ENCODE results near the gene RXYLT1.

DNA sequence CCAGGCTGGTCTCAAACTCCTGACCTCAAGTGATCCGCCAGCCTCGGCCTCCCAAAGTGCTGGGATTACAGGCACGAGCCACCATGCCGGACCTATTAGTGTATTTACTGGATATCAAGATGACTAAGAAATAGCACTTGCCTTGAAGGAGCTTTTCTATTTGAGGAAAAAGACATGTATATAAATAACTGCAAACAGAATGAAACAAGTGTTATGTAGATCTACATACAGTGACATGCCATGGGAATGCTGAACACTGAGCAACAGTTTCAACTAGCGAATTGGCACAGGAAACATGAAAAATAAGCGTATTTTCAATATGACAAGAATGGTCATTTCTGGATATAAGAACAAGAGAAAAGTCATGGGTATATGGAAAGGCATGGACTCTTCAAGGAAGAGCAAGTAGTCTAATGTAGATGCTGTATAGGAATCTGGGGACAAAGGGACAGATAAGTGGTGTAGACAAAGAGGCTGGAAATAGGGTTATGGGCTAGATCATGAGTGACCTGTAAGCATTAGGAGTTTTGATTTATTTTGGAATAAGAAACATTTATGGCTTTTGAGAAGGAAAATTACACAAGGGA, 147.2 kb downstream of the MON2 start:
- PRO-cap: no peak

GRCh38 chr12:62860374-62861067, 74.4 kb downstream of the PPM1H start:
- PRO-cap: no peak

DNA sequence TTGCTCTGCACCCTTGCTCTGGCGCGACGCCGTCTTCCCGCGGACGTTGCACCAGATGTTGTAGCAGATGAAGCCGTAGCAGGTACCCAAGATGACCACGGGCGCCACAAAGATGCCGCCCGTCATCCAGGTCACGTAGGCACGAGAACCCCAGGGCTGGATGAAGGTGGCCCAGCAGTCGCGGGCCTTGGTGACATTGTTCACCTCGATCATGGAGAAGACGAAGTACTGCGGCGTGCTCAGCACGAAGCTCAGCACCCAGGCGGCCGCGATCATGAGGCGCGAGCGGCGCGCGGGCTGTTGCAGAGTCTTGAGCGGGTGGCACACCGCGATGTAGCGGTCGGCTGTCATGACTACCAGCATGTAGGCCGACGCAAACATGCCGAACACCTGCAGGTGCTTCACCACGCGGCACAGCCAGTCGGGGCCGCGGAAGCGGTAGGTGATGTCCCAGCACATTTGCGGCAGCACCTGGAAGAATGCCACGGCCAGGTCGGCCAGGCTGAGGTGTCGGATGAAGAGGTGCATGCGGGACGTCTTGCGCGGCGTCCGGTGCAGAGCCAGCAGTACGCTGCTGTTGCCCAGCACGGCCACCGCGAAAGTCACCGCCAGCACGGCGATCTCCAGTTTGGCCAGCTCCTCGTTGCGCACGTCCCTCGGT, 817 bp downstream of the AVPR1A start:
- PRO-cap: no peak

GRCh38 chr12:63779506-63780632, at the start of gene RXYLT1:
Gene RXYLT1 (plus strand): TSS chr12:63779909.
- PRO-cap: bidirectional peak, plus-strand start at chr12:63779857, minus-strand start at chr12:63779766; bidirectional peak, plus-strand start at chr12:63780115, minus-strand start at chr12:63780081

GRCh38 chr12:63808803-63809148, 29.1 kb downstream of the RXYLT1 start:
- PRO-cap: no peak

DNA sequence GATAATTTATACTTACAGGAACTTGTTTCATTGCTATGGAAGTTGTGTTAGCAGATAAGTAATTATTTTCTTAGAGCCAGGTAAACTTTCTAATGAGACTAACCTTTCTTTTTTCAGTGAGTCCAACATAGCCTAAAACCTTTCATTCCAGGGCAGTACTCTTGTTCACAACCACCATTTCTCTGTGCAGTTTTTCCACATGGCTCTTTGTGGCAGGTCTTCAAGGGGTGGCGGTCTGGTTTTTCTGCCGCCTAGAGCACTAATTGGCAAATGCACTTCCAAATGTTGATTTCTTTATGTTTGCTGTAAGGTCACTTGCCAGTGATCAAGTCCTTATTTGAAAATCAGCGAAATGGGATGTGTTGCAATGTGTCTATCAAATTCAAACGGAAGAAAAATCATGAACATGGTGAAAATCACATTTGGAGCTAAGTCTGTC, 1.7 kb downstream of the SRGAP1 start:
- PRO-cap: no peak

GRCh38 chr12:64293022-64293527, 71.0 kb upstream of the KICS2 start:
- PRO-cap: no peak

DNA sequence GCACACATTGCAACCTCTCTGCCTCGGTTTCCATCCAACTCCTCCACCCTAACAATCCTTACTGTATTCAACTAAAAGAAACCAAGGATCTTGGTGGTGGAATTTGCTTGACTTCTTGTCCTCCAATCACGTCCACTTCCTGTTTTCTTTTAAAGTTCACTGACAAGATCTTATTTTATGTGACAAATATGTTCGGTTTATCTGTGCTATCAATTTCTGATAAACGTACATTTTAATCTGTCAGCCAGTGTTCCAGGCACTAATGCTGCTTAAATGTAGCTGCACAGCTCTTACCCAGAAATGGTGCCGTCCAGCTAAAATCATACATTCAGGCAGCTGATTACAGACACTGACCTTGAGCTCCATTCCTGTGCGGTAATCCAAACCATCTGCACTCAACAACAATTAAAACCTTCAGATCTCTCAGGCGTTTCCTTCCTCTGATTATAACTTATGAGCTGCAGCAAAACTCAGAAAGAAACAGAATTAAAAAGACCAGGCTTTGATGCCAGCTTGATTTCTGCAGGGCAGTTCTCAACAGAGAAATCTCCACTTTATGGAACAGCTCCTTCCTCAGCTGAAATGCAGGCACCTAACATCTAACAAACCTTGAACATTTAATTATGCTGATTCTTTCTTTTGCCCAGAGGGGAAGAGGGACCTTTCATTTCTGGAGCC, 26.5 kb upstream of the RASSF3 start:
- PRO-cap: no peak

DNA sequence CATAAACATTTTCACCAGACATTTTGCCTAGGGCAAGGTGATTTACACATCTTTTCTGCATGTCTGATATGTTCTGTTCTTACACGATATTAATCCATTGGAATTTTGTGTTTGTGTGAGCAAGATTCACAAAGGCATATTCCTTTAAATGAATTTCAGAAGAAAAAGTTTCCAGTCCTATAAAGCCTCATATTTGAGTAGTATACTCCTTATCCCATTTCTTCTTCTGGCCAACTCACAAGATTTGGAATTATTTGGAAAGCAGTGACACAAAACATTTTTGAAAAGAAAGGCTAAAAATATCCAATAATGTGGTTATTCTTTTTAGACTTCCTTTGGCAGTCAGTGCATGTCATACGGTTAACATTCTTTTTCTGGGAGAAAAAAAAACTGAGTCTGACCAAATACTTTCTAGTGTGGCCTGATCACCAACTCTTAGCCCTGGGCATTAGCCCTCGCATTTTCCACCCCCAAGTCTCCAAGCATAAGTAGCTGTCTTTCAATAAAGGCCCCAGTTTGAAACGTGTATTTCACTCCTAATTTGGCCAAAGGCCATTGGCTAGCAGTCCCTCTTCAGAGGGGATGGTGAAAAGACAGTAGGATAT, 5.8 kb downstream of the RASSF3 start:
- PRO-cap: no peak

GRCh38 chr12:64633269-64634228, 23.3 kb downstream of the RASSF3 start:
- PRO-cap: no peak

- PRO-cap: bidirectional peak, plus-strand start at chr12:65170260, minus-strand start at chr12:65170145; bidirectional peak, plus-strand start at chr12:65170523, minus-strand start at chr12:65170493
These were observed 737 bp downstream of the LEMD3 start for GRCh38 chr12:65169854-65170786.

DNA sequence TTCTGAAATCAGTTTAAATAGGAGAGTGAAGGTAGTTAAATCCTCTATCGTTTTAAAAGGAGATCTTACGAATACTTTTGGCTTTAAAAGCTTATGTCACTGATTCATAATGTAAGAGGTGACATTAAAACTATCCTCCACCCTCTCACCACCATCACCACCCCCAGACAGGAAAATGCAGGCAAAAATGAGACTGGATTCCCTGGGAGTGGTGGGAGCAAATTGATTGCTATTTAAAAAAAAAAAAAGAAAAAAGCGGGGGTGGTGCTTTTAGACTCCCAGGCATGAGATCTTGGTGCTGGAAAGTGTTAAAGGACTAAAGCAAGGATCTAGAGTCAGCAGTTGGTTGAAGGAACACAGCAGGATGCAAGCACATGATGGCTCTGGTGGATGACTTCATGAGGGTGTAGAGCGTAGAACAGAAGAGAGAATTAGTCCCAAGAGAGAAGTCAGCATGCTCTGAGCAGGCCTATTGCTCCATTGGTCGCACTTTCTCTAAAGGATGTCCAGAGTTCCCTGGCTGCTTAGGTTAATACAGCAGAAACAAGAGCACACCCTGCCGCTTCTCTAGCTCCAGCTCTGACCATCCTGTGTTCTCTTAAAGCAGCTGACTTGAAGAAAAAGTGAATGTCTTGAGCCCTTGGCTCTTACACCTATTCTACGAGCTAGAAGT, 183.8 kb upstream of the HMGA2 start:
- PRO-cap: no peak

DNA sequence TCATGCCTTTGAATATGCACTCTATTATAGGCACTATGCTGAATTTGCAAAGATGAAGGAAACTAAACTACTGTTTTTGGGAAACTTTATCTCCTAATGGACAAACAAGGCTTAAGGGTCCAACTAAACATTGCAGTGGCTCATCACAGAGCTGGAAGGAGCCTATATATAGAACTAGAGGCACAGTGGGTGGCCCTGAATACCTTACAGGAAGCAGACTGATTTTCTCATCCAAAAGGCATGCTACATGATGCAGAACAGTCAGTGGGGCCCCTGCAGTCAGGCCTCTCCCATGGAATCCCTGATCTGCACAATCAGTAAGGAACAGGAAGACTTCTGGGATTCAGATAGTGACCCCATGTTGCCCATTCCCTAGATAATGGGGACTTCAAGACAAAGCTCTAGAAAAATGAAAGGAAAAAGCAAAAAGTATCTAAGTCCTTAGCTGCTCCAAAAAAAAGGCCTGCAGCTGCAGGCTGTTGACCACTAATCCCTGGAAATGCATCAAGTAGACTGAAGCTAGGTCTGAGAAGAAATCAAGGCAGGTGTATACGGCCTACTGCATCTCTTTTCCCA, 1.9 kb upstream of the LLPH start:
- PRO-cap: no peak

GRCh38 chr12:66168573-66169018, 1.2 kb downstream of the TMBIM4 start:
- PRO-cap: no peak

- PRO-cap: bidirectional peak, plus-strand start at chr12:66169358, minus-strand start at chr12:66169212
These were observed 705 bp downstream of the TMBIM4 start for GRCh38 chr12:66169064-66169517.

DNA sequence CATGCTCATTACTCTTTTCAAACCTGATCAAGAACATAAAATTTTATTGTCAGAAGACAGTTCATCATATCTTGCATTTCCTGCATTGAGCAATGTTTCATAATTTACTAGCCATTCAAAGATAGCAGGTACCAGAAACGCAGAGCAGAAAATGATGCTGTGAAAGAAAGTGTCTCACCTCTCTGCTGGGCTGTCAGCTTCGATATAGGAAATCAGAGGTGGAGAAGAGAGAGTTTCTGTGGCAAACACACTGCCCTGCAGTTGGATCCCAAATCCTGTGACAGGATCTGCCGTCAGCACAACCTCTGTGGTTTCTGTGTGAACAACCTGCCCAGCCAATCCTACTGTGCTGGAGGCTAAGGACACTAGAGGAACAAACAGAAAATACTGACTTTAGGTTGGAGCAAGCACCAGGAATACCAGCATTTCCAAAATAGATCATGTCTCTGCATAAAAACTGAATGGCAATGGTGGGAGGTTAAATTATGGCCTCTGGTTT, 142.9 kb downstream of the HELB start:
- PRO-cap: no peak

GRCh38 chr12:66536906-66537193, 142.0 kb downstream of the GRIP1 start:
- PRO-cap: no peak

GRCh38 chr12:67031950-67032590, 237.1 kb upstream of the CAND1 start:
- PRO-cap: no peak

DNA sequence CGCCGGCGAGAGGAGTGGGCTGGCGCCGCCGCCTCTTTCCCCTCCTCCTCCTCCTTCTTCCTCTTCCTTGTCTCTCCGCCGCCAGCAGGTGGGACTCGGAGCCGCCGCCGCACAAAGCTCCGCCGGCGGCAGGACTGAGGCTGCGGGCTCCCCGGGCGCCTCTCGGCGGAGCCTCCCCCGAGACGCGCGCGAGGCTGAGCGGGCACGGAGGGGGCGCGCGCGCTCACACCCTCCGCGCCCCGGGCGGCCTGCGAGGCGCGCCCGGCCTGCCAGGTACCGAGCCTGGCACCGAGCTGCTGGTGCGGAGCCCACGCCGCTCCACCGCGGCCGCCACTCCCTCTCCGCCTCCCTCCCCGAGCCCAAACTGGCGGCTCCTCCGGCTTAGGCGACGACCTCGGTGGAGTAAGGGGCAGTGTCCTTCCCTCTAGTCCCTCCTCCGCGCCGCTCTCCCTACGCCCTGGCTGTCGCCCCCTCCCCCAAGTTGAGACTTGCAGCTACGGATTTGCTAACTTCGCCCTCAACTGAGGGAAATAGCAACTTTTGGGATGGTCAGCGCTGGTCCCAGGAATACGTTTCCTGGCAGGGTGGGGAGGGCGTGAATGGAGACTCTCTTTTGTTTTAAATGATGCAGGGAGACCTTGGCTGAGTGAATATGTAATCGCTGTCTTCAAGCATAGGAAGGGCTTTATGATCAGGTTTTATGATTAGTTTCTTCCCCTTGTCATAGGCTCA, 199.5 kb upstream of the CAND1 start:
- PRO-cap: unidirectional peak, minus-strand start at position 136 of the sequence; unidirectional peak, minus-strand start at position 366 of the sequence

- PRO-cap: no peak
These were observed 33.0 kb downstream of the CAND1 start for GRCh38 chr12:67302036-67302662.

Data from osteocyte (in vitro differentiated cells).